ENCODE measurements around a stretch of chr11.

GRCh38 chr11:61110640-61111076, 8.4 kb downstream of the CD5 start:
- RAMPAGE, long total RNA: no peak
- RRBS, 2 experiments: no CpG with 5 or more reads among the region's 7 CpGs
CAGE:
- cytosol, long polyA minus RNA: no peak
- cytosol, long polyA plus RNA: no peak
- long polyA plus RNA: no peak
- nucleolus, long total RNA: no peak
- nucleus, long polyA plus RNA: no peak
- nucleus, long total RNA: no peak

DNA sequence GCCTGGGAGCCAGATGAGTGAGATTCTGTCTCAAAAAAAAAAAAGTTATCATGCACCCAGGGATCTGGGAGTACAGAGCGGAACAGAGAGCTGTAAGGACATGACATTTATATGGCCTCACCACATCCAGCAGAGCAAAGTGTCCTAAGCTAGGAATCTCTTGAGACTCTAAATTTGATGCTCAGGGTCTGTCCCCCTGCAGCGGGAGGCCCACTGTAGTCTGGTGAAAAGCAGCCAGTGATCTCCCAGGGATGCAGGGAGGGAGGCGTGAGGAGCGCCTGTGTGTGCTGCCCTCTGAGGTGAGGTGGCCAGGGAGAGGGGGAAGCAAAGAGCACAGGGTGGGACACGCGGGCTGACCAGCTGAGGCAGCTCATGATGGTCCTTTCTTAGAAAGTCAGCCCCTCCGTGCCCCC, 26.4 kb downstream of the CD5 start:
- RAMPAGE, long total RNA: no peak
- RRBS, 2 experiments: no CpG with 5 or more reads among the region's 7 CpGs
CAGE:
- cytosol, long polyA minus RNA: no peak
- cytosol, long polyA plus RNA: no peak
- long polyA plus RNA: no peak
- nucleolus, long total RNA: no peak
- nucleus, long polyA plus RNA: no peak
- nucleus, long total RNA: no peak

- RAMPAGE, long total RNA: no peak
- RRBS, 2 experiments: no CpG with 5 or more reads among the region's 8 CpGs
CAGE:
- cytosol, long polyA minus RNA: no peak
- cytosol, long polyA plus RNA: no peak
- long polyA plus RNA: no peak
- nucleolus, long total RNA: no peak
- nucleus, long polyA plus RNA: no peak
- nucleus, long total RNA: no peak
Observed at GRCh38 chr11:61134201-61134767, 26.9 kb downstream of the VPS37C start.

GRCh38 chr11:61149617-61149813, 11.7 kb downstream of the VPS37C start:
- RAMPAGE, long total RNA: no peak
- RRBS, 2 experiments: no CpG with 5 or more reads among the region's 1 CpG
CAGE:
- cytosol, long polyA minus RNA: no peak
- cytosol, long polyA plus RNA: no peak
- long polyA plus RNA: no peak
- nucleolus, long total RNA: no peak
- nucleus, long polyA plus RNA: no peak
- nucleus, long total RNA: no peak

DNA sequence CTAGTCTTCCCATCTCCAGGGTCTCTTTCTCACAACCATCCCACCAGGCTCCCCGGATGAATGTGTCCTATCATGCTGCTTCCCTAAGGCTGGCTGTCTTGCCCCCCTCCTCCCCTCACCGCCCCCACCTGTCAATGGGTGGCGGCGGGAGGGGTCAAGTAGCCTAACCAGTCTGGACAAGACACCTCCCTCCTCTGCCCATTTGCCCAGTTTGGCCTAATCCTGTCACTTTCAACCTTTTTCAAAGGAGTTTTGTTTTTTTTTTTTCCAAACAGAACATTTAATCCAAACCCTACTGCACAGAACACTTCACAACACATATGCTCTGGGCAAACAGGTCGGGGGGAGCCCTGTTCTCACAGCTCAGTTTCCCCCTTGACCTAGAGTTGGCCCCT, 10.9 kb downstream of the VPS37C start:
- RAMPAGE, long total RNA: no peak
- RRBS, 2 experiments: no CpG with 5 or more reads among the region's 5 CpGs
CAGE:
- cytosol, long polyA minus RNA: no peak
- cytosol, long polyA plus RNA: no peak
- long polyA plus RNA: no peak
- nucleolus, long total RNA: no peak
- nucleus, long polyA plus RNA: no peak
- nucleus, long total RNA: no peak

DNA sequence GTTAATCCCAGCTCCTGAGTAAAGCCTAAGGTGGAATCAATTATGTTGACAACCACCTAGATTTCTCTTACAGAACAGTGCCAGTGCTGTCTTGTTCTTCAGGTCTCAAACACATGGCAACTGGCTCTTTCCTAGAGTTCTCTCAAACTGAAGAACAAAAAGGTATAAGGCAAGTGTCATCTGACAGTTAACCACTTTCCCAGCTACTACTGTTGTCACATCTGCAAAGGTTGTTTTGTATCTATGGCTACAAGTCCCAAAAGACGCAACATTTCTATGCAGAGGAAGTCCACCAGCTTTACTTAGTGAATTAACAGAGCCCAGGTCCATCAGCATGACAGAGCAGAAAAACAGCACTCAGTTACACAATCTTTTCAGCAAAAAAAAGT, 12.2 kb downstream of the CPSF7 start:
- RAMPAGE, long total RNA: no peak
- RRBS, 2 experiments: no CpG with 5 or more reads among the region's 1 CpG
CAGE:
- cytosol, long polyA minus RNA: no peak
- cytosol, long polyA plus RNA: no peak
- long polyA plus RNA: no peak
- nucleolus, long total RNA: no peak
- nucleus, long polyA plus RNA: no peak
- nucleus, long total RNA: no peak

DNA sequence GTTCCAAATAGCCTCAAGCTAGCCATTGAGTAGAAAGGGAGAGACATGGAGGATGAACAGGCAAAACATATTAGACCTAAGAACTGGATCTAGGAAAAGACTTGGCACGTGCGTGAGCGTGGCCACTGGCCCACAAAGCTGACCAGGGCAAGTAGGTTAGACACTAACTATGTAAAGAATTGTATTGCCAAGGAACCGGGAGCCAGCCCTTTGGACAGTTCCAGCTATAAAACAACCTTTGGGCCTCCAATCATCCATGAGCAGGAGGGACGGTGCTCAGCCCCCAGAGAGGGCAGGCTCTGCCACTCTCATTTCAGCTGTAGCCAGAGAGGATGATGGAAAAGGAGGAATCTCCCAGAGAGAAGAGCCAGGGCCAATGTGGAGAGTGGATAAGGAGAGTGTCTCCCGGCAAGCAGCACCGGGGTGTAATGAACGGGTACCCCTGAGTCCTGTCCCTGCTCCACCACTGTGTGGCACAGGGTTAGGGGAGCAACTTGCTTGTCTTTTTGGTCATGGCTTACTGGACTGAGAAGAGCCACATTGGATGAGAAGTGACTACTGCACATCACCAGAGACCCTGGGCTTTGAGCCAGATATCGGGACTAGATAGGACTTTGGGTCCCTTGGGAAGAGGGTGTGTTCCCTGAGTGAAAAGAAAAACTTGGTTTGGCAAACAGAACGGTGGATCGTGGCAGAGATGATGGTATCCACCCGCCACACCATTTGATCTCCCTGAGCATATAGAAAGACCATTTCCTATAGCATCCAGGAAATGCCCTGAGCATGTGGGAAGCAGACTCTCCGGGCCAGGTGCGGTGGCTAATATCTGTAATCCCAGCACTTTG, 24.5 kb downstream of the SDHAF2 start:
- RAMPAGE, long total RNA: no peak
- RRBS, 2 experiments: no CpG with 5 or more reads among the region's 14 CpGs
CAGE:
- cytosol, long polyA minus RNA: no peak
- cytosol, long polyA plus RNA: no peak
- long polyA plus RNA: no peak
- nucleolus, long total RNA: no peak
- nucleus, long polyA plus RNA: no peak
- nucleus, long total RNA: no peak

DNA sequence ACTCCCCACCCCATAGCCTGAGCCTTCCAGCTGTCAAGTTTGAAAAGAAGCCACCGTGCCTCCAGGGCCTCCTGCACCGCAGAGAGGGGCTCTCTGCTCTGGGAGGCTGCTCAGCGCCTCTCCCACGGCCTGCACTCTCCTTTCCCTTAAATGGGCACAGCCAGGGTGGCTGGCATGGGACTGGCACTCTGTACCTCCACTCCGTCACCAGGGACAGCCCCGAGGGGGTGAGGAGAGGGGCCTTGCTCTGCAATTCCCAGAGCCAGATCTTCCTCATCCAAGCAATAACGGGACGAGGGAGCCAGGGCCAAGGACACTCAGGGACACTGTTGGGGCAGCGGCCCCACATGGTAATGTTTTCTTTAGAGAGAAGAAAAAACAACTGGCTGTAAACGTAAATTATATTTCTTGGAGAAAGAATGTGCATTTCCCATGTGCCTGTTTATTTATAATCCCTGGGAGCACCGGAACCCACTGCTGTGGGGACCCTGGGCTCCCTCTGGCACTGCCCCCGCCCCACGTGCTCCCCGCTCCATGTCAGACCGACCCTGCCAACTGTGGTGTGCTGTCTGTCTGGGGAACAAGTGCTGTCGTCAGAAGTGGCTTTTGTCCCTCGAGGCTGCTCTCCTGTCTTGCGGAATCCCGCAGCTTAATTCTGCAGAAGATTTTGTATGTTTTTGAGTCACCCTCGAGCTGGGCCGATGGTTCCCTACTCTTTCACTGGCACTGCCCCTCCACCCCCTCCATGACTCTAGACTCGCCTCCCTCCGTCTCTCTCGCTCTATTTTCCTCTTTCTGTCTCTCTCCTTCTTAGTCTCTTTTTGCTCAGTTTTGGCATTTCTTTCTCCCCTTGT, 2.3 kb downstream of the LRRC10B start:
- RAMPAGE, long total RNA: no peak
- RRBS, 2 experiments: no CpG with 5 or more reads among the region's 24 CpGs
CAGE:
- cytosol, long polyA minus RNA: no peak
- cytosol, long polyA plus RNA: no peak
- long polyA plus RNA: no peak
- nucleolus, long total RNA: no peak
- nucleus, long polyA plus RNA: no peak
- nucleus, long total RNA: no peak

DNA sequence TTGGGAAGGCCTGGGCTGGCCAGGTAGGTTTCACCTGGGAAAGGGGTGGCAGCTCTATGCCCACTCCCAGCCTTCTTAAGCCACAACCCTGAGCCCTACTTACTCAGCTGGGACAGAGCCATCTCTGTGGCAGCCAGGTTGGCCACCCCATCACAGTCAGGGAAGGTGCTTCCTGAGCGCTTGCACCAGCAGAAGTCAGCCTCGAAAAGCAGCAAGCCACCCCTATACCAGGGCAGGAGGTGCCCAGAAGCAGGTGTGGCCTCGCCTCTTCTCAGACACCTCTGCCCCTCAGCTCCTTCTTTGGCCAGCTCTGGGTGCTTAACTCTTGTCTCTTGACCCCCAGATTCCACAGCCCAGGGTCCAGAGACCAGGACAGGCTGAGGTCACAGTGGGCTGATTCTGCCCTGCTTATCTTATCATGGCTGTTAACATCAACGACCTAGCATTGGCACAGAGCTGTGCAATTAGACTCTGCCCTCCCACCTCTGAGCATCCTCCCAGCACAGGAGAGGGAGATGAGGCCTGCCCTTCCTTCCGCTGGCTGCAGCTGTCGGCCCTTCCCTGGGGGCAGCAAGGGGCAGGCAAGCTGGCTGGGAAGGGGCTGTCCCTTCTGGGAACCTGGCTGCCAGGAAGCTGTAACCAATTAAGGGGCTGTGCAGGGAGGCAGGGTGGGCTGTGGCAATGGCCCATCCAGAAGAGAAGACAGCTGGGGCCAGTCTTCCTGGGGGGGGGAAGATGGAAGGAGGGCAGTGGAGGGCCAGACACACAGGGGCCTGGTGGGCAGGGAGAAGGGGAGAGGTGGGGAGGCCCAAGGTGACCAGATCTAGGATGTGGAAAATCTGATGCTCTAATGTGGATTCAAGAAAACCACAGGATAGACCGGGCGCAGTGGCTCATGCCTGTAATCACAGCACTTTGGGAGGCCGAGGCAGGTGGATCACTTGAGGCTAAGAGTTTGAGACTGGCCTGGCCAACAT, 22.5 kb downstream of the LRRC10B start:
- RAMPAGE, long total RNA: no peak
- RRBS, 2 experiments: no CpG with 5 or more reads among the region's 9 CpGs
CAGE:
- cytosol, long polyA minus RNA: no peak
- cytosol, long polyA plus RNA: no peak
- long polyA plus RNA: no peak
- nucleolus, long total RNA: no peak
- nucleus, long polyA plus RNA: no peak
- nucleus, long total RNA: no peak

DNA sequence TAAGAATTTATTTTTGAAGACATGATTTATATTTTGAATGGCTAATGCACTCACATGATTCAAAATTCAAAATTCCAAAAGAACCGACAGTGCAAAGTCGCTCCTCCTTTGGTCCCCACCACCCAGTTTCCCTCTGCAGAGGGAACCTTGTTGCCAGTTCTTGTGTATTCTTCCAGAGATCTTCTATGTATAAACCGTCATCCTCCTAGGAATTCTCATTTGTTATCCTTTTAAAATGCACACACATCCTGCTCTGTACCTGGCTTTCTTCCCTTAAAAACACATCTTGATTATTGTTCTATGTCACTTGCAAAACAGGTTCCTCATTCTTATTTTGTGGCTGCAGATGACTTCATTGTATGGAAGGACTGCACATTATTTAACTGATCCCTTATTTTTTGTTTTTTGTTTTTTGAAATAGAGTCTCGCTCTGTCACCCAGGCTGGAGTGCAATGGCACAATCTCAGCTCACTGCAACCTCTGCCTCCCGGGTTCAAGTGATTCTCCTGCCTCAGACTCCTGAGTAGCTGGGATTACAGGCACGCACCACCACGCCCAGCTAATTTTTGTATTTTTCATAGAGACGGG, 26.6 kb upstream of the SYT7 start:
- RAMPAGE, long total RNA: no peak
- RRBS, 2 experiments: no CpG with 5 or more reads among the region's 8 CpGs
CAGE:
- cytosol, long polyA minus RNA: no peak
- cytosol, long polyA plus RNA: no peak
- long polyA plus RNA: no peak
- nucleolus, long total RNA: no peak
- nucleus, long polyA plus RNA: no peak
- nucleus, long total RNA: no peak

GRCh38 chr11:61626550-61627249, 45.8 kb upstream of the SYT7 start:
- RAMPAGE, long total RNA: no peak
- RRBS, 2 experiments: 49 to 68% methylated on average over 3 of the region's 10 CpGs
CAGE:
- cytosol, long polyA minus RNA: no peak
- cytosol, long polyA plus RNA: no peak
- long polyA plus RNA: no peak
- nucleolus, long total RNA: no peak
- nucleus, long polyA plus RNA: no peak
- nucleus, long total RNA: no peak

GRCh38 chr11:61630097-61630659, 49.3 kb upstream of the SYT7 start:
- RAMPAGE, long total RNA: no peak
- RRBS, 2 experiments: no CpG with 5 or more reads among the region's 13 CpGs
CAGE:
- cytosol, long polyA minus RNA: no peak
- cytosol, long polyA plus RNA: no peak
- long polyA plus RNA: no peak
- nucleolus, long total RNA: no peak
- nucleus, long polyA plus RNA: no peak
- nucleus, long total RNA: no peak

DNA sequence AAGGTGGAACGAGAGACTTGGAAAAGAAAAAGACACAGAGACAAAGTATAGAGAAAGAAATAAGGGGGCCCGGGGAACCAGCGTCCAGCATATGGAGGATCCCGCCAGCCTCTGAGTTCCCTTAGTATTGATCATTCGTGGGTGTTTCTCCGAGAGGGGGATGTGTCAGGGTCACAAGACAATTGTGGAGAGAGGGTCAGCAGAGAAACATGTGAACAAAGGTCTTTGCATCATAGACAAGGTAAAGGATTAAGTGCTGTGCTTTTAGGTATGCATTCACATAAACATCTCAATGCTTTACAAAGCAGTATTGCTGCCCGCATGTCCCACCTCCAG, 25.2 kb upstream of the DAGLA start:
- RAMPAGE, long total RNA: no peak
- RRBS, 2 experiments: no CpG with 5 or more reads among the region's 7 CpGs
CAGE:
- cytosol, long polyA minus RNA: no peak
- cytosol, long polyA plus RNA: no peak
- long polyA plus RNA: no peak
- nucleolus, long total RNA: no peak
- nucleus, long polyA plus RNA: no peak
- nucleus, long total RNA: no peak

DNA sequence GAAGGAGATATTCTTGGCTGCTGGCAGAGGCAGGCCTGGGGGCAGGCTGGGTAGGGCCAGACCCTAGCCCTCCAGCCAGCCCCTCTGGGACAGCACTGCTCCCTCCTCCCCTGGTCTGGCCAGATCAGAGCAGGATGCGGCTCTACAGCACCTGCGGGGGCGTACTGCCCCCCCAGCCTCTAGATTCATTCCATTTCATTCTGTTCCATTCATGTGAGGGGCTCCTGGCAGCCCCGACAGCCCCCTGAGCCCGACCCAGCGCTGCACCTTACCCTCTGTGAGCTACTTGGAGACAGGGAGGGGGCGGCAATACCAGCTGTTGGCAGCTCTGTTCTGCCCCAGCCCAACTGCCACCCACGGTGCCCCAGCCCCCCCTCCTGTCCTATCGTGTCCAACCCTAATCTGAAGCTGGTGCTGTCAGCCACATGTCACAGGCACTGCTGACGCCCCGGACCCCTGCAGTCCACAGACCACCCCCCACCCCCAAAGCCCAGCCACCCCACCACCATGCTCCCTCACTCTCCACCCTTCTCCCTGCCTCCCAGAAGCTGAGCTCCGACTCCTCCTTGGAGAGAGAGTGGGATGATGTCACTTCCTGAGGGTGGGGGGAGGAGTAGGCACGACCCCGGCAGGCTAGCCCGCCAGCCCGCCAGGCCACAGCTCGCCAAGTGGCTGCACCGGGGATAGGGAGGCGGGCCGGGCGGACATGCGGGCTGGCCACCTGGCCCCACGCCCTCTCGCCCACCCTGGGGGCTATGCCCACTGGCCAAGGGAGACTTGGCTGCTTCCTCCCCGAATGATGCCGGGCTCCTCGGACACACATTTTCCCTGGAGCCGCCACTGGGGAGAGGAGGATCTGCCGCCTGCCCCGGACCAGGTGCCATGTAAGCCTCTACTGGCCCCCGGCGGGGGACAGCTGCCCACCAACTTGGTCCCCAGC, 34.0 kb upstream of the MYRF start:
- RAMPAGE, long total RNA: no peak
- RRBS, 2 experiments: 37 to 38% methylated on average over 10 to 15 of the region's 32 CpGs
CAGE:
- cytosol, long polyA minus RNA: no peak
- cytosol, long polyA plus RNA: no peak
- long polyA plus RNA: no peak
- nucleolus, long total RNA: no peak
- nucleus, long polyA plus RNA: no peak
- nucleus, long total RNA: no peak

DNA sequence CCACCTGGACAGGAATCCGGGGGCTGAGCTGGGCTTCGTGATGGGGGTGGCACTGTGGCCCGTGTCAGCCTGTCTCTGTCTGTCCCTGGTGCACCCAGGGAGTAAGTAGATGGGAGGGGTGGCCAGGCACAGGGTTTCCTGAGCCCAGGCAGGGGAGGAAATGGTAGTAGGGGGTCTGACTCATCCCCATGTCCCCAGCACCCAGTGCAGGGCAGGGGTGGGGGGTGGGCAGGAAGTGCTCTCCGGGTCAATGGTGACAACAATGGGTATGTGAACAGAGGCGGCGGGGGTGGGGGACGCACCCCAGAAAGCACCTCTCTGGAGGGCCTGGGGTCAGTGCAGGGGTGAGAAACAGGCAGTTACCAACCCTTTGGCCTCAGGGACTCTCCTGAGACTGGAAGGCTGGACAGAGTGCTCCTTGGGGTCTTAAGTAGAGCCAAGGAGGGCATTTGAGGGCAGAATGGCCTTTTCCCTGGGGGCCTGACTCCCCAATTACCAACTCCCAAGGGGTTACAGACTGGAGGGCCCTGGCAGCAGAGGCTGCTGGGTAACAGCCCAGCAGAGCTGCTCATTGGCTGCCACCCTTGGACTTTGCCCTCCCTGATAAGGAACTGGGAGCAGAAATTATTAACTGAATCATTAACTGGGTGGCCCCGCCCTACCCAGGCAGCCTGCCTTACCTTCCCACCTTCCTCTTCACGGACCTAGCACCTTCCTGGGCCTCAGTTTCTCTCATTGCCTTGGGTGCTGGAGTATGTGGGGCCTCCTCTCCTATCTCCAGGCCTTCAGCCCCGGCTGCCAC, 4.2 kb downstream of the MYRF start:
- RAMPAGE, long total RNA: no peak
- RRBS, 2 experiments: no CpG with 5 or more reads among the region's 10 CpGs
CAGE:
- cytosol, long polyA minus RNA: no peak
- cytosol, long polyA plus RNA: no peak
- long polyA plus RNA: no peak
- nucleolus, long total RNA: no peak
- nucleus, long polyA plus RNA: no peak
- nucleus, long total RNA: no peak

- RAMPAGE, long total RNA: no peak
- RRBS, 2 experiments: no CpG with 5 or more reads among the region's 16 CpGs
CAGE:
- cytosol, long polyA minus RNA: no peak
- cytosol, long polyA plus RNA: no peak
- long polyA plus RNA: no peak
- nucleolus, long total RNA: no peak
- nucleus, long polyA plus RNA: no peak
- nucleus, long total RNA: no peak
Observed at GRCh38 chr11:61769959-61770591, 17.6 kb downstream of the MYRF start.

GRCh38 chr11:61773632-61774305, 18.6 kb downstream of the TMEM258 start:
- RAMPAGE, long total RNA: no peak
- RRBS, 2 experiments: no CpG with 5 or more reads among the region's 23 CpGs
CAGE:
- cytosol, long polyA minus RNA: no peak
- cytosol, long polyA plus RNA: no peak
- long polyA plus RNA: no peak
- nucleolus, long total RNA: no peak
- nucleus, long polyA plus RNA: no peak
- nucleus, long total RNA: no peak

GRCh38 chr11:61777050-61777901, 15.1 kb downstream of the TMEM258 start:
- RAMPAGE, long total RNA: no peak
- RRBS, 2 experiments: 51 to 79% methylated on average over 2 to 5 of the region's 58 CpGs
CAGE:
- cytosol, long polyA minus RNA: no peak
- cytosol, long polyA plus RNA: no peak
- long polyA plus RNA: no peak
- nucleolus, long total RNA: no peak
- nucleus, long polyA plus RNA: no peak
- nucleus, long total RNA: no peak

GRCh38 chr11:61791731-61792281, 593 bp downstream of the TMEM258 start:
- RAMPAGE, long total RNA: no peak
- RRBS, 2 experiments: no CpG with 5 or more reads among the region's 13 CpGs
CAGE:
- cytosol, long polyA minus RNA: no peak
- cytosol, long polyA plus RNA: no peak
- long polyA plus RNA: no peak
- nucleolus, long total RNA: no peak
- nucleus, long polyA plus RNA: no peak
- nucleus, long total RNA: no peak

DNA sequence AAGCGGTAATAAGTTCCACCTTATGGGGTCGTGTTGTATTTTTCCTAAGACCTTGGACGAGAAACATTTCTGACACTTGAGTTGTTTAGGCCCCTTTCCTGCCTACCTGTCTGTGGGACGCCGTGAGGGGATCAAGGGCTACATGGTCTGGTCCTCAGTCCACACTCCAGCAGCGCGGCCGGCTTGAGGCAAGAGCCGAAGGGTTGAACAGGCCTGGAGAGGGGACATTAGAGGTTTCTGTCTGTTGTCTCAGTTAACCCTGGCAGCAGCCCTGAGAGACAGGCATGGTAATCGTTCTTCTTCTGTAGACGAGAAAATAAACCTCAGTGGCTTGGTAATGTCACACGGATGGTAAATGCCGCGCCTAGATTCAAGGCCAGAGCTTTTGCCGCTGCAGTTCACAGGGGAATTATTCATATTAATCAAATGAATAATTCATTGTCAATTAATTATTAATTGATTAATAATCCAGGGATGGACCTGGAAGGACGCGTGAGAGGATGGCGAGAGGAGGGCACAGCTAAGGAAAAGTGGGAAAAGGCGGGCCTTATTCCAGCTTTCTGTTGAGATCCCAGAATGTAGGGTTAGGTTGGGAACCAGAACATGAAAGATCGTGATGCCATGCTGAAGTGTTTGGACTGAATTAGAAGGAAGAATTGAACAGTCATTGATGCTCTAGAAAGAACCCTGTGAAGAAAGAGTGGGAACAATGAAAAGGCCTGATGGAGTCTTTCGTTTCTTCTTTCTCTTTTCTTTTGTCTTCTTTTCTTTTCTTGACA, 684 bp downstream of the FEN1 start:
- RAMPAGE, long total RNA: no peak
- RRBS, 2 experiments: no CpG with 5 or more reads among the region's 21 CpGs
CAGE:
- cytosol, long polyA minus RNA: no peak
- cytosol, long polyA plus RNA: no peak
- long polyA plus RNA: no peak
- nucleolus, long total RNA: no peak
- nucleus, long polyA plus RNA: no peak
- nucleus, long total RNA: no peak

All from GM12878 (cell line).